ENCODE measurements around a stretch of chr1.

DNA sequence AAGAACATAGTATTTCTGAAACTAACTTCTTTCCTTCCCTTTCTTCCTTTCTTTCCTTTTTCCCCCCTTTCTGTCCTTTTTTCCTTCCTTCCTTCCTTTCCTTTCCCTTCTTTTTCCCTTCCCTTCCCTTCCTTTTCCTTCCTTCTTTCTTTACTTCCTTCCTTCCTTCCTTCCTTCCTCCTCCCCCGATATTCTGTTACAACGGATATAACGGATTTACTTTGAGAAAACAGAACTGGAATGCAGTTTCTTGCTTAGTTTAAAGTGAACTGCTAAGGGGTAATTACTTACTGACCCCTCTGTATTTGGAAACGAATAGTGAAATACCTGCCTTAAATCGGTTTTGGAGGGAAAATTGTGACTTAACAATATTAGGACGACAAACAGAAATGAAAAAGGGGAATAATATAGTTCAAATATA lies 66.1 kb upstream of the LRRC53 start:
- PRO-cap: no peak
- RAMPAGE, long total RNA: no peak

DNA sequence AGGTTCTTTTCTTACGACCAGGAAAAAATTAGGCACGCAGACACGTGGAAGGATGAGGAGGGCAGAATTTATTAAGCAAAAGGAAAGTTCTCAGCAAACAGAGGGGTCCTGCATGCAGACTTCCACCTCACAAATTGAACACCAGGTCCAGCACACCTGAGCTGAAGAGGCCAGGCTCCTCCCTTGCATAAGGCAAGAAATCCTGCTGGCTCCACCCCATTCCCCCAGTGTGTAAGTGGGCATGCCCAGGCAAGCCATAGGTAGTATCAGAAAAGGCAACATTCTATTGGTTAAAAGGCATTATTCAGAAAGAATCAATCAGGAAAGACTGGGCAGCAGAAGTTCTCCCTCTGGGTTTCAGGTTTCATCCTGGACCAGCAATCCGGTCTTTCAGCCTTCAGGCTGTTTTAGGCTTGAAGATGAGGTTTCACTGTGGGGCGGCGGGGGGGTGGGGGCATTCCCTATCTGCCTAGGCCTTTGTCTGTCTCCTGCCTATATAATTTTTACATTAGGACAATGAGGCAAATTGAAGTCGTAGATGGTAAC lies 42.1 kb upstream of the LHX8 start:
- PRO-cap: no peak
- RAMPAGE, long total RNA: no peak

DNA sequence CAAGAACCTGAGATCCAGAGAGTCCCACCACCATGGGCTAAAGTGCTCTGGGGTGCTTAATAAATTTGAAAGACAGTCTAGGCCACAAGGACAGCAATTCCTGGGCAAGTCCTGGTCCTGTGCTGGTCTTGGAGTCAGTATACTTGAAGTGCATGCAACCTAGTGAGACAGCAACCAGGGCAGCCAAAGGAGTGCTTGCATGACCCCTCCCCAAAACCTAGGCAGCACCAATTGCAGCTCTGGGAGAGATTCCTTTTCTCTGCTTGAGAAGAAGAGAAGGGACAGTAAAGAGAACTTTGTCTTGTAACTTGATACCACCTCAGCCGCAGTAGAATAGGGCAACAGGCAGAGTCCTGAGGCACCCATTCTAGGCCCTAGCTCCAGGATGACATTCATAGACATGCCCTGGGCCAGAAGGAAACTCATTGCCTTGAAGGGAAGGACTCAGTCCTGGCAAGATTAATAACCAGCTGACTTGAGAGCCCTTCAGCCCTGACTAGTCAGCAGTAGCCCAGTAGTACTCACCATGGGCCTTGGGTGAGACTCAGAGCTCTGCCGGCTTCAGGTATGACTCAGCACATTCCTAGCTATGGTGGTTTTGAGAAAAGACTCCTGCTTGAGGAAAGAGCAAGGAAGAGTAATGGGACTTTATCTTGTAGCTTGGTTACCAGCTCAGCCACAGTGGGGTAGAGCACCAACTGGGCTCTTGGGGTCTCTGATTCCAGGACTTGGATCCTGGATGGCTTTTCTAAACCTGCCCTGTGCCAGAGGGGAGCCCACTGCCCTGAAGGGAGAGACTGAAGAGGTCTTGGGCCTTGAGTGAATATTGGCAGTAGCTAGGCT lies 51.8 kb upstream of the ACADM start:
- PRO-cap: no peak
- RAMPAGE, long total RNA: no peak

GRCh38 chr1:75790961-75791855 lies 5.2 kb downstream of the RABGGTB start:
- PRO-cap: no peak
- RAMPAGE, long total RNA: no peak

DNA sequence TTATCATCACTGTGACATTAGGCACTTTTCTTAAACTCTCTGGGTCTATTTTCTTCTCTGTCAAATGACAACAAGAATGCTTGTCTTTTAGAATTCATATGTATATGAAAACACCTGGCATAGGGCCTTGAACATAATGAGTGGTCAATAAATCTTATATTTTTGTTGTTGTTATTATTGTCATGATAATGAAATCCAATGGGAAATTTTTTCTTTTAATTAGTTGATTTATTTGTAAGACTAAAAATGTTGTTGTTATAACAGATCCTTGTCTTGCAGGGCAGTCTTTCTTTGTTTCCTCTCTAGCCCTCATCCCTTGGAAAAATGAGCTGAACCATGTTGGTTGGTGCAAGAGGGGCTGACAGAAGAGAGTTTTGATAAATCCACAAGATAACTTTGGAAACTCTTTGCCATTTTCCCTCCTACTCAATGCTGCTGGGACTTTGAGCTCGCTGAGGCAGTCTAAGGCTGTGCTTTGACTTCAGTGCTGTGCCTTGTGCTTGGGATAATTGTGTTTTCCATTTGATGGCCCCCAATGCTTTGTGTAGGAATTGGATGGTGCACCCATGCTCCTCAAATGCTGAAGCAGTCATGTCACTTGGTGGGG lies 31.6 kb downstream of the ST6GALNAC3 start:
- PRO-cap: no peak
- RAMPAGE, long total RNA: no peak

GRCh38 chr1:76138009-76138682 lies 63.6 kb downstream of the ST6GALNAC3 start:
- PRO-cap: no peak
- RAMPAGE, long total RNA: no peak

DNA sequence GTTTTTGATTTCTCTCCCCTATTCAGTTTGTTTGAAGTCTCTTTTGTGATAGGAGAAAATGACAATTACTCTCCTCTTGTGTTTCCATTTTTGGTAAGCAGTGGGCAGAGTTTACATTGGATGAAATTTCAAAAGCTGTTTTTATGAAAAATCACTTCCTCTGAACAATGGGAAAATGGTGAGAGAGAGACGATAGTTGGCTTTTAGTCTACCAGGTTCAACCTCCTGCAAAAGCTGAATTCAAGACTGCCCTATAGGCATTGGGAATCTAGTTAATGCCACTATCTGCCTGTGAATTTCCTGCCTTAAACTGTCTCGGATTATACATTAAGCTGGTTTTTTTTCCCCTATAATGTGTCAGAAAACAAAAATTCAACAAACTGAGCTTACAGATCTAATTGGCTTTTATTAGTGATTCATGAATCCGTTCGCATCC lies 179.8 kb downstream of the ST6GALNAC3 start:
- PRO-cap: no peak
- RAMPAGE, long total RNA: no peak

- PRO-cap: no peak
- RAMPAGE, long total RNA: no peak
Observed at GRCh38 chr1:76294942-76295091, 220.3 kb downstream of the ST6GALNAC3 start.

GRCh38 chr1:76868918-76869414 lies 1.7 kb downstream of the ST6GALNAC5 start:
- PRO-cap: no peak
- RAMPAGE, long total RNA: no peak

DNA sequence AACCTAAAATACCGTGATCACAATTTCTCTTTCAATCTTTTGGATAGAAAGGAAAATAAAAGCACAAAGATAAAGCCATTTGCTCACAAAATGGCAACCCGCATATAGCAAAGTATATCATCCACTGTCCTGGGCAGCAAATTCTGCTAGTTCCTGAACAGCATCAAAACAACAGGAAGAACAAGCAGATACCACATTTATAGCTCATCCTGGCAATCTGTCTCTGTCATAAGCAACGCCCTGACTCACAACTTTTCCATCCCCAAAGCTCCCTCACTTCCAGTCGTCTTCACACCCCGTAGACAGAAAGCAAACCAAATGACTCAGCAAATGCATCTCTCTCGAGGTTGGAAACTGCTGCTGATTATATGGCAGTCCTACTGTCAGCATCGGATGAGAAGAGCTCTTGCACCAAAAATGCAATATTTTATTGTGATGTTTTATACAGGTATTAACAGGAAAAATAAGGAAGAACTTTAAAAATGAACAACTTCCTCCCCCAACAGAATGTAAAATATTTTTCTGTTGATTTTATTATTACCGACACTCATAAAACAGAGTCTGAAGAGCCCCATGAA lies 65.9 kb downstream of the AK5 start:
- PRO-cap: no peak
- RAMPAGE, long total RNA: no peak

GRCh38 chr1:77412819-77413599 lies 131.2 kb downstream of the AK5 start:
- PRO-cap: no peak
- RAMPAGE, long total RNA: no peak

- PRO-cap: no peak
- RAMPAGE, long total RNA: no peak
Observed at GRCh38 chr1:77431373-77431657, 149.5 kb downstream of the AK5 start.

DNA sequence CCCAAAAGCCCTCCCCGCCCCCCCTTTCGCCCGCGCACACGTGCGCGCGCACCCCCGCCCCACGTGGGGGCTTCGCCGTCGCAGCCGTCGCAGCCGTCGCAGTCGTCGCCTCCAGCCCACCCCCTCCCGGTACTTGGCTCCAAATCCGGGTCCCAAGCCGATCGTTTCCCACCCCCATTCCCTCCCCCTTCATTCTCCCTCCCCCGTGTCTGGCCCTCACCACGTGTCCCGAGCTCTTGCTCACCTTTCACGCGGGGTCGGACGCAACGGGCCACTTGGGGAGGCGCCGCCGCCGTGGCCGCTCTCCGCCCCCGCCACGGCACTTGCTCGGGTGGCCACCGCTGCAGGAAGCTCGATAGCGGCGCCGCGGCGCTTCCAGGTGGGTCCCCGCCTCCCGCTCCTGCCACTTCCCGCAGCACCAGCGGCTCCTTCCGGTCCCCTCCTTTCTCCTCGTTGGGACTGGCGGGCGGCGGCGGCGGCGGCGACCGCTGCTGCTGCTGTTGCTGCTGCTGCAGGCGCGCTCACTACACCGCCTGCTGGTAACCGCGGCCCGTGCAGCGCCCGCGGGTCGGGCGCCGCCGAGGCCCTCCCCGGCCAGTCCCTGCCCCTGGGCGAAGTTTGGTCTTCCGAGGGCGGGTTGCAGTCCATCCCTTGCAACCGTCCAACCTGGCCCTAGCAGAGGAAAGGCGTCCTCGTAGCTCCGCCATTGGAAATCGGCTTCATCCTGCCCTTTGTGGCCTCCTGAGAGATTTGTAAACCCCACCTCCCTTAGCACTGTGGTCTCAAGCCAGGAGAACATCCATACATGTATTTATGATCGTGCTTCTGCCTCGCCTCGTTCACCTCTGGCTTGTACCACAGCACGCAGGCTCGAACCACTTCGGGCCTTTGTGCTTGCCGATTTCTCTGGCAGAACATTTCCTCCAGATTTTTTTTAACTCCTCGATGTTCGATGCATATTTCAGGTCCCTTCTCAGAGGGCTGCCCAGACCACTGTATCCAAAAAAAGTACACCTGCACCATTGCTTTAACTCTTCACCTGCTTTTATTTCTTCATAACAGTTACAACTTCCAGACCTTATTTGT lies 903 bp upstream of the ZZZ3 start:
- PRO-cap: bidirectional peak, plus-strand start at position 99 of the sequence, minus-strand start outside the sequence; bidirectional peak, plus-strand start at position 453 of the sequence, minus-strand start at position 461 of the sequence
- RAMPAGE, long total RNA: no peak

GRCh38 chr1:77889332-77889649 lies 867 bp downstream of the NEXN start:
- PRO-cap: no peak
- RAMPAGE, long total RNA: no peak

- PRO-cap: no peak
- RAMPAGE, long total RNA: no peak
Observed at GRCh38 chr1:77903248-77903845, 14.9 kb downstream of the NEXN start.

- PRO-cap: unidirectional peak, plus-strand start at chr1:78004184
- RAMPAGE, long total RNA: no peak
Observed at GRCh38 chr1:78003984-78004357, 768 bp upstream of the DNAJB4 start.

GRCh38 chr1:78012944-78013554 lies 8.3 kb downstream of the DNAJB4 start:
- PRO-cap: no peak
- RAMPAGE, long total RNA: no peak

GRCh38 chr1:78068667-78069326 lies 23.0 kb downstream of the GIPC2 start:
- PRO-cap: no peak
- RAMPAGE, long total RNA: no peak

DNA sequence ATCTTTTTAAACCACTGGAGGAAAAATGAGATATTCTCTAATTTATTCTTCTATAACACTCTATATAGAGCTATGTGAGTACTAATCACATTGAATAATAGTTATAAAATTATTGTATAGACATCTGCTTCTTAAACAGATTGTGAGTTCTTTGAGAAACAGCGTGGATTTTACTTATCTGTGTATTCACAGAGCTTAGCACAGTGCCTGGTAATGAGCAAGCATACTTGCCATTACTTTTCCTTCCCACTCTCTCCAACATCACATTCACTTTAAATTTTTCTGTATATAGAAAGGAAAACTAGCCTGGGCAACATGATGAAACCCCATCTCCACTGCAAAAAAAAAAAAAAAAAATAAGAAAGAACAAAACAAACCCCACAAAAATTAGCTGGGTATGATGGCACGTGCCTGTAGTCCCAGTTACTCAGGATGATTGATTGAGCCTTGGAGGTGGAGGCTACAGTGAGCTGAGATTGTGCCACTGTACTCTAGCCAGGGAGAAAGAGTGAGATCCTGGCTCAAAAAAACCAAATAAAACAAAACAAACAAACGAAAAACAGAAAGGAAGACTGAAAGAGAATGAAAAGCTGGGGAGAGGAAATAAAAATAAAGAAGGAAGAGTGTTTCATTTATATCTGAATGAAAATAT lies 7.5 kb upstream of the IFI44 start:
- PRO-cap: no peak
- RAMPAGE, long total RNA: no peak

- PRO-cap: no peak
- RAMPAGE, long total RNA: no peak
Observed at GRCh38 chr1:81680014-81680367, 120.7 kb upstream of the ADGRL2 start.